Vein endothelial cell (primary cell): ENCODE measurements around the genes SAC3D1, ZFPL1 and VPS51.

DNA sequence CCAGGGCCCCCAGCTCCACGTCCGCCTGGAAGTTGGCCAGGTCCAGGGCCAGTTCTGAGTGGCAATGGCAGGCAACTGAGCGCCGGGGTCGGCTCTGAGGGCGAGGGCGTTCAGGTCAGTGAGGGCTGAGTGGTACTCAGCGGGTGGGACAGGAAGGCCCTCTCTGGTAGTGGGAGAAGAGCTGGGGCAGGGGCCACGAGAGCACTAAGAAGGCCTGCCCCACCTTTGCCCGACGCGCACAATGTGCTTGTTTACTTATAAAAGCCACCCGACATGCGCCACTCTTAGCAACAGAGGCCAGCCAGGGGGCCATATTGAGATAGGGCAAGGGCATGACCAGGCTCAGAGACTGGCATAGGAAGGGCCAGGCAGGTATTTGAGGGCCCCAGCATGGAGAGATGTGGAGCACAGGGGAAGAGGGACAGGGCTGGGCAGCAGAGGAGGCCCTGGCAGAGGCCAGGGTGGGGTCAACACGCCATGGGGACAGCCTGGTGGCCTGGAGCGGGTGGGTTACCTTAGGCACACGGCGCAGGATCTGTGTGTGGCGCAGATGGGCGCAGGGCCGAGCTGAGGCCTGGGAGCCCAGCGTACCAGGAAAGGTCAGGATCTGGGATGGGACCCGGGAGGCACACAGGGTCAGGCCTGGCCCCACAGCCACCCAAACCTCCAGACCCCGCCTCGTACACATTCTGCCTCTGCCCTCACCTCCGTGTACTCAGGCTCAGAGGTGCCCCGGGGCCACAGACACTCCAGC is 6.7 kb downstream of the ATG2A start:
- CAGE, long polyA plus RNA: no peak

DNA sequence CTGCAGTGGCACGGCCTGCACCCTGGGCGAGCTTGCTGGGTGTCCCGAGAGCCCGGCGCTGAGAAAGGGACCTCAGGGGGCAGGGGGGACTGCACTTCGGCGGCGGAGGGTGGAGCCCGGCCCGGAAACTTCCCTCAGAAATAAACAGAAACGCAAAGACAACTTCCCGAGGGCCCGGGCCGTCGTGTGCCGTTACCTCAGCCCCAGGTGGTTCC is 320 bp downstream of the MAJIN start:
- CAGE, long polyA plus RNA: no peak

- CAGE, long polyA plus RNA: no peak
Observed at GRCh38 chr11:64996471-64996692, 389 bp downstream of the BATF2 start.

DNA sequence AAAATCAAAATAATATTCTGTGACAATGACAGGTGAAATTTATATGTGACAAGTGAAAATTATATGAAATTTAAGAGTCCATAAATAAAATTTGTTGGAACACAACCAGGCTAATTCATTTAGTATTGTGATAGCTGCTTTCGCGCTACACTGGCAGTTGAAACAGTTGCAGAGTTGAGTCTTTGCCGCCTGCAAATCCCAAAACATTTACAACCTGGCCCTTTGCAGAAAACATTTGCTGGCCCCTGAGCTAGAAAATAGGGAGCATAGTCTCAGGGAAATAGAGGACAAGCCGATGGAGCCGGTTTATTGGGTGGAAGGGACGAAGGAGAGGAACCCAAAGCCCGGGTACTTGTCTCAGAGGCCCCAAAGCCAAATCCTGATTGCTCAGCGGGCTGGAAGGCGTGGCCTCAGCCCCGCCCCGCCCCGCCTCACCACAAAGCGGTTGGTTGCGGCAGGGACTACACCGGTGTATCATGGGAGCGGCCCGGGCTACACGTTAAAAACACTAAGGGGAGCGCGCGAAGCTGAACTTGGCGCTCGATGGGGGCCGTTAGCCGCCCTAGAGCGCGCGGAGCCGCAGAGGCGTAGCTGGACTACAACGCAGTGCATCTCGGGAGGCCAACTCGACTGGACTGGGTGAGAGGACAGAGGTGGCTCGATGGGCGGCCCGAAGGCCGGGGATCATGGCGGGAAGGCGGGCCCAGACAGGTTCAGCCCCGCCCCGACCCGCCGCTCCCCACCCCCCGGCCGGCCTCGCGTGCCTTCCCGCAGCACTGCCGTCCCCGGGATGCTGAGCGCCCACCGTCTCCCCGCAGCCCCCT is at the start of gene SAC3D1:
Gene SAC3D1 (plus strand): TSS at position 743 of the 824 bp plus-strand sequence.
- CAGE, long polyA plus RNA: start-site peak on the plus strand centred at position 748 of the sequence, 52 bp wide, 26 and 21 reads in 2 replicates

- CAGE, long polyA plus RNA: start-site peak on the plus strand at chr11:65084244-65084249, 32 and 52 reads in 2 replicates
Observed at GRCh38 chr11:65083717-65084868, at the start of gene ZFPL1. ZFPL1 (plus strand) TSS chr11:65084222.

- CAGE, long polyA plus RNA: no peak
Observed at GRCh38 chr11:65095739-65096917, at the start of gene VPS51. VPS51 (plus strand) TSS chr11:65096214.

DNA sequence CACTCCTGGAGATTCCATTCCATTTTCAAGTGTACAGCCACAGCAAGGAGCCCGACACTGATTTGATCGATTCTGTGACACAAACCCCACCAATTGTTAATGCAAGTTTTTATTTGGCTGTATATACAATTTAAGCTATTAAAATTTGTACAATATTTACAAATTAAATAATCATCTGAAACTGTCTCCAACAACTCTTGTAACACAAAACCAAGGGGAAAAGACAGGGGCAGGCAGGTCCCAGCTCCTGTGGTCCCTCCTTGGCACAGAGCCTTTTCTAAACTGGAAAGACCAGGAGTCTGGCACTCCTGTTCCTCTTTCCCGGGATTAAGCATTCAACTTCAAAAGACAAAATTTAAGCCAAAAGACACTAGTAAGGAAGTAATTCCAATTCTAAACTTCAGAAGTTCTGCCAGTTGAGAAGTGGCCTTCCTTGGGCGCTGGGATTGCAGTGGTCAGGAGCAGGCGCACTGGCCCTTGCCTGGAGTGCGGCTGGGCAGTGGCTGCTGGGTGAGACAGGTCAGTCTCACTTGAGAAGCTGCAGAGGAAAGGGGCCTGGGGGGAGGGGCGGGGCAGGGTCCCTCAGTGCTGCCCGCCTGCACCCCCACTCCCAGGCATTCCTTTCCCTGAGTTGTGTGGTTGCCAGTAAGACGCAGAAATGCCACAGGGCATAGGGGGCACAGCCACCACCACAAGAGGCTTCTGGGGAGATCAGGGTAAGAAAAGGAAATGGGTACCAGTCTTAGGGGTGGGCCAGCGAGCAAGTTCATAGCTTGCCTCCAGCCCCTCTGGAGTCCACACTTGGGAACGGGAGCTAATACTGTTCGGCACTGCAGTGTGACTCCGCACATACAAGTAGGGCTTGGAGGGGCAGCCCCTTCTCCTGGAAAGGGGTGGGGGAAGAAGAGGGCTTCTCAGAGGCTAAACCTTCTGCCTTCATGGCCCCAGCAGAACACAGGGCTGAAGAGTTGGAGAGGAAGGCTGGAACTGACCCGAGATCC is 5.4 kb downstream of the MRPL49 start:
- CAGE, long polyA plus RNA: no peak

DNA sequence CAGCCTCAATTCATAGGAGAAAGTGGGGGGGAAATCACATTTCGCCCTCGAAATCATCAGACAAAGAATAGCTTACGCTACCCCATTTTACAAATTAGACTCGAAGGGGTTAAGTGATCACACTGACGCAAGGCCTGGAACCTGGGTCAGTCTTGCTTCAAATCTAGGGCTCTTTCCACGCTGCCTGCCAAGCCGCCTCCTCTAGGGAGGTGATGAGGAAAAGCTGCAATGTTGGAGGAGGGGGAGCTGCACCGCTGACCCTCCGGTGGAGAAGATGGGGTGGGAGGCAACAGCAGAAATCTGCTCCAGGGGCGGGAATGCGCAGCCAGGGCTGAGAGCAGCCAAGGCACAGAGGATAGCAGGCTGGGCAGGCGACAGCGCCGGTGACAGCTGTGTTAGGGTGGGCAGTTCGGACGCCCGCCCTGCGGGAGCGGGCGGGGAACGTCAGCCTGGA is 608 bp downstream of the SYVN1 start:
- CAGE, long polyA plus RNA: no peak

DNA sequence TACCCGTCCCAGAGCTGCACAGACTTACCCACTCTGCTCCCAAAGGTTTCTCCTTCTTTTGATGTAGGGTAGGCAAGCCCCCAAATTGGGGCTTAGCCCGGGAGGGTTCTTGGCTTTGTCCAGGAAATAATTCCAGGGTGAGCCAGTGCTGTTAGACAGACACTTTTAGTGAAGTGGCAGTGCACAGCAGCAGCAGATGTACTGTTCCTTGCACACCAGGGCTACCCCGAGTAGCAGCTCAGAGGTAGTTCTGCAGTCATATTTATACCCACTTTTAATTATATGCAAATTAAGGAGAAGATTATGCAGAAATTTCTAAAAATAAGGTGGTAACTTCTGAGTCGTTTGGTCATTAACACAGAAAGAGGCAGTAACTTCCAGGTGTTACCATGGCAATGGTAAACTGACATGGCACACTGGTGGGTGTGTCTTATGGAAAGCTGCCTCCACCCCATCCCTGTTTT is 12.2 kb upstream of the SYVN1 start:
- CAGE, long polyA plus RNA: no peak

DNA sequence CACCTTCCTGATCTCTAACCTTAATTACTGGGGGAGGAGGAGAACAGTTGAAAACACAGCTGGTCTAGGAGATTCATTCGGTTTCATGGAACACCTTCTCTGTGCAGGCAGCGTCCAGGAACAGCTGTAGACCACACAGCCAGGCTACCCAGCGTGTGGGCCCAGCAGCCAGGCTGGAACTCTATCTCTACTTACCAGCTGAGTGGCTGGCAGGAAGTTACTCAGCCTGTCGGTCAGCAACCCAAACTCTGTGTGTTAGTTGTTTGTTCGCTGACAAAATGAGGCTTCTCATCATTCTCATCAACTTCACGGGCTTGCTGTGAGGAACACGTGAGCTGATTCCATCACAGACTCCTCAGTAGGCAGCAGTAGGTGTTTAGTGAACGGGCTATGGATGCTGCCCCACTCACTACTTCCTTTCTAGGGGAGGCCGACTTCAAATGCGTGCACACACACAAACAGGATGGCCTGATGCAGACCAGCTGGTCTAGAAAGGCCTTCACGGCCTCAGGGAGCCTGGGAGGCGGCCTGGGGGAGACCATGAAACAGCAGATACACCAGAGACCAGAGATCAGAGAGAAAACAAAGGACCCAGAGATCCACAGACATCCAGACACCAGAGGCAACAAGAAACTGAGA is 849 bp upstream of the SPDYC start:
- CAGE, long polyA plus RNA: no peak

DNA sequence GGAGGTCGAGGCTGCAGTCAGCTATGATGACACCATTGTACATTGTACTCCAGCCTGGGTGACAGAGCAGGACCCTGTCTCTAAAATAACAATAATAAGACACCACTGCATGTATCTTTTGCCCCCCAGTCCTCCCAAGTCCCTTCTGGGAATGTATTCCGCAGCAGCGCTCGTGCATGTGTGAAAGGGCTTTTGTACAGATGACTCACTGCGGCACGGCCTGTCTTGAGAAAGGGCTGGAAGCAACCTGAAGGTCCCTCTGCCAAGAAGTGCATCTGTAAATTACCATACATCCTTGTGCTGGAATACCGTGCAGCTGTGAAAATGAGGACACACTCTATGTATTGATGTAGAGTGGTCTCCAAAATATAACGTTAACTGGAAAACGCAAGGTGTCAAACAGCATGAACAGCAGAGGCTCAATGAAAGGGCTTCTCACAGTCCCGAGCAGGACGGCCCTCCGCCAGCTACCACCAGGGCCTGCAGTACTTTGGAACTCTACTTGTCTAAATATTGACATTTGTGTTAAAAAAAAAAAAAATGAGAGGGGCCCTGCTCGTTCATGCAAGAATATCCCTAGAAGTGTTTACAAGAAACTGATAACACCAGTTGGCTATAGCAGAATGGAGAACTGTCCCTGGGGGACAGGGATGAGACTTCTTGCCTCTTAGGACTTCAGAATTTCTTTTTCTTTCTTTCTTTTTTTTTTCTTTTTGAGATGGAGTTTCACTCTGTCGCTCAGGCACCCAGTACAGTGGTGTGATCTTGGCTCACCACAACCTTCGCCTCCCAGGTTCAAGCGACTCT is 8.9 kb upstream of the CDC42EP2 start:
- CAGE, long polyA plus RNA: no peak

- CAGE, long polyA plus RNA: no peak
Observed at GRCh38 chr11:65321125-65321569, 6.5 kb downstream of the CDC42EP2 start.

GRCh38 chr11:65348241-65348901 is 6.2 kb upstream of the TIGD3 start:
- CAGE, long polyA plus RNA: no peak

DNA sequence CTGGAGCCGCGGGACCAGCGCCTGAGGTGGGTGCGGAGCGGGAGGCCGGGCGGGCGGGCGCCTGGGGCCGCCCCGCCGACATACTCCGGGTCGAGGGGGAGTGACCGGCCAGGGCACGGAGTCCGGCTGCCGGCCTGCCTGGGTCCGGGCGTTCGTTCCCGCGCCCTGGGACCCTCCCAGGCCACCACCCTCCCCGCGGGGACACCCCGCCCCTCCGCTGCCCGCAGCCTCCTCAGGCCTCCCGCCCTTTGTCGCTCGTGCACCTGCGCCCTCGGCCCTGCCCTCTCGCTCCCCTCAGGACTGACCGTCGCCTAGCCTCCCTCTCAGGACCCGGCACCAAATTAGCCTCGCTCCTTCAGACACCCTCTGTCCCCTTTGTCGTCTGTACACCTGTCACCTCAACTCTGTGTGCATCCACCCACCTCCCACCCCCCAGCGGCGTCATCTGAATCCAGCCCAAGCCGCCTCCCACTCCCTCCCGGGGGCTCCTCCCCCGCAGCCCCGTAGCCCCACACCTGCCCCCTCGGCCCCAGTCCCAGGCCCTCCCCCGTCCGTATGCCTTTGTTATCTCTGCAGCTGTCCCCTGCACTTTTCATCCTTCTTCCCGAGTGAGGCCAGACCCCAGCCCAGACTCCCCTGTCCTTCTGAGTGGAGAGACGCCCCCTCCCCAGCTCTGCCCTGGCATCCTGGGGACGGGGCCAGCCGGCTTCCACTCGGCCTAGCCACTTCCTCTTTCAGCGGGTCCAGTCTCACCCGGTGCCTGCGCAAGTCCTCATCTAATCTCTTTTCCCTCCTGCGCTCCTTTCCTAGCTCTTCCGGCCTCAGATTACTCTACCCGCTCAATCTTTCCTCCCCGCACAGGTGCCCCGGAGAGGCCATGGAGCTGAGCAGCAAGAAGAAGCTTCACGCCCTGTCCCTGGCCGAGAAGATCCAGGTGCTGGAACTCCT is 655 bp downstream of the TIGD3 start:
- CAGE, long polyA plus RNA: no peak

- CAGE, long polyA plus RNA: no peak
Observed at GRCh38 chr11:65380482-65381209, 1.8 kb downstream of the SLC25A45 start.

DNA sequence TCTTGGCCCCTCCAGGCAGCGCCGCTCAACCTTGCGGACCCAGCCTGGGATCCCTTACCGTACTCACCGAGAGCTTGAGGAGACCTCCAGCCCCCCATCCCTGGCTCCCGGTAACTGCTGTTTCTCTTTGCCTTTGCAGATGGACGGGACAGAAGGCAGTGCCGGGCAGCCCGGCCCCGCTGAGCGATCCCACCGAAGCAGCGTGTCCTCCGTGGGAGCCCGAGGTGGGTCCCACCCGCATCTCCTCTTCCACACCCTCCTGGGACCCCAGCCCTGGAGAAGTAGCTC is 405 bp downstream of the FRMD8 start:
- CAGE, long polyA plus RNA: no peak

DNA sequence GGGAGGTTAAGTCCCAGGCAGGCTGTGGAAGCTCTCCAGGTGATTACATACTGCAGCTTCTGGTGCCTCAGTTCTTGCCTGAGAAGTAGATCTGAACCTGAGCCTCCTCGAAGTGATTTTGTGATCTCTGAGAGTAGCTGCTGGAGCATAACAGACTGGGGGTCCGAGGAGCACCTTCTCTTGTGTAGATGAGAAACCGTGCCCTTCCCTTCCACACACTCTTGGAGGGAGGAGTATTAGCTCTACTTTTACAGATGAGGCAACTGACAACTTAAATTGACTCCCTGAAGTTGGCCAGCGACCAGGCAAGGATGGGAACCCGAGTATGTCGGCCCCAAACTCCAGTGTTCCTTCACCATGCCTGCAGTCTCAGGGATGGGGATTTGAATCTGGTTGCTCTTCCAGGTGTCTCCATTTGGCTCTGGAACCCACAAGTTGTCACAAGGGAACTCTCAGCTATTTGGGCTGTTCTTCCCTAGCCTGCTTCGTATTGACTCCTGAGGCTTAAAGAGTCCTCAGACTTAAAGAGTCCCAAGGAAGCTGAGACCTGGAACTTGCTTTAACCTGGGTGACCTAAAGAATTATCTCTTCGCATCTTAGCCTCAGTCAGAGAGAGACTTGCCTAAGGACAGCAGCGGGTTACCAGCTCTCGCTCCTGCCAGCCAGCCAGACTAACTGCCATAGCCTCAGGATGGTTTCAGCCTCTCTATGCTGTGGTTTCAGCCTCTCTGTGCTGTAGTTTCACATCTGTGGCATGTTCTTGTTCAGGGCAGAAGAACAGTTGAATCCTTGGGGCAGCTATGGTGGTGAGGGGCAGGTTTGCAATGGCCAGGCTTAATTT is 2.0 kb downstream of the FRMD8 start:
- CAGE, long polyA plus RNA: no peak

GRCh38 chr11:65390715-65391101 is 4.3 kb downstream of the FRMD8 start:
- CAGE, long polyA plus RNA: no peak

DNA sequence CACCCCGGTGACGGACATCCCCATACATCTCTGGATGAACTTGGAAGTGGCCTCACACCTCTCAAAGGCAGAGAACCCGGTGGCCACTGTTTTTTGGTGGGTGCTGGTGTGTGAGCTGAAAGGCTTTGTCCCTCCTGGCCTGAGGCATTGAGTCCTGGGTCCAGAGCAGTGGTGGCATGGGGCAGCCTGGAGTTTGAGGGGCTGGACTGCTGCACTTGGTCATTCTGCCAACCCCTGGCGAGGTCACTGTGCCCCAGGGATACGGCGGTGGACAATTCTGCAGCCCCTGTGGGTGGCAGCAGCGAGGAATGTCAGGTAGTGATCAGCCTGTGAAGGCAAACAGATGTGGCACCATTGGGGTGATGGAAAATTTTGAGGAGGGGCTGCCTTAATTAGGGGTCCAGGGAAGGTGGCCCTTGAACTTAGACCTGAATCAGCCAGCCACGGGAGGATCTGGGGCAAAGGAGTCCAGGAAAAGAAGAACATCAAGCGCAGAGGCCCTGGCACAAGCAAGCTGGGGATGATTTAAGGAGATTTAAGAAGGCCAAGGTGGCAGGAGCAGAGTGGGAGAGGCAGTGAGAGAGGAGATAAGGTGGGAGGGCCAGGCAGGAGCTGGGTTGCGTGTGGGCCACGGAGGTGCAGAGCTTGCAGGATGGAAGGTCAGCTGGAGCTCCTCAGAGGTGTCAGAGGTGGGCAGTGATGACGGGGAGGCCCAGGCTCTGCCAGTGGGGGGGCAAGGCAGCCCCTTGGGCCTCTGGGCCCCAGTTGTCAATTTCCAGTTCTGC is 6.2 kb downstream of the FRMD8 start:
- CAGE, long polyA plus RNA: no peak

GRCh38 chr11:65414536-65415159 is 28.2 kb downstream of the FRMD8 start:
- CAGE, long polyA plus RNA: no peak